Skeletal muscle satellite cell (primary cell): ENCODE measurements around the gene SVIL.

GRCh38 chr10:28333979-28334696, 31.3 kb upstream of the MPP7 start:
- CAGE, long polyA plus RNA = no peak

DNA sequence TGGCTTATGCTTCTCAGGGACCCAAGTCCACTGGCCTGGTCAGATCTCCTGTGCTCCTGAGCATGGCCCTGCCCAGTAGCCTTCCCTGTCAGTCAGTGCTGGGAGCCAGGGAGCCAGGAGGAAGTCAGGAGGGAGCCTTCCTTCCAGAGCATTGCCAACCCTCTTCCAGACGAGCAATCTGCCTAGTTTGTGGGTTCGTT, 76.0 kb upstream of the MPP7 start:
- CAGE, long polyA plus RNA = no peak

DNA sequence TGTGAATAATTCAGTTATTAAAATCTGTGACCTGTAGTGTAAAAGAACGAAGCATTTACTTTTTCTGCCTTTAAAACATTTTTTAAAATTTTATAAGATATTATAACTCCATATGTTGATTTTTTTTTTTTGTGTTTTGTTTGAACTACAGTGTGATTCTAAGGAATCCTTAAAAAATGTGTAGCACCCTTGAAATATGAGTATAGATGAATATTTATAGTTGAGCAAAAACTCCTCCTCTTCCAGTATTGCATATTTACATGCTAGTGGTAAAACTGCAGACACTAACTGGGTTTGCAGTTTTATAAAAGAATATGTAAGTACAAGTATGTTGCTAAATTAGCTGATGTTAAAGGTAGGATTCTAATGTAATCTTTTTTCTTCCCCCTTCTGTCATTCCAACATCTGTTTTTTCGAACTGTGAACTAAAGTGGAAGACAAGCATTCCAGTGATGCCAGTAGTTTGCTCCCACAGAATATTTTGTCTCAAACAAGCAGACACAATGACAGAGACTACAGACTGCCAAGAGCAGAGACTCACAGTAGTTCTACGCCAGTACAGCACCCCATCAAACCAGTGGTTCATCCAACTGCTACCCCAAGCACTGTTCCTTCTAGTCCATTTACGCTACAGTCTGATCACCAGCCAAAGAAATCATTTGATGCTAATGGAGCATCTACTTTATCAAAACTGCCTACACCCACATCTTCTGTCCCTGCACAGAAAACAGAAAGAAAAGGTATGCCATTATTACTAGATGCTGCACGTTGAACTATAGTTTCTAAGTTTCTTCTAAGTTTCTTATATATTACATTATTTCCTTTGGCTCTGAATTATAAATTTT, 62.6 kb downstream of the WAC start:
- CAGE, long polyA plus RNA = no peak

GRCh38 chr10:28678791-28679731, 1.7 kb downstream of the BAMBI start:
- CAGE, long polyA plus RNA = no peak

- CAGE, long polyA plus RNA = no peak
Measured at GRCh38 chr10:28685072-28685512, 7.8 kb downstream of the BAMBI start.

GRCh38 chr10:28810277-28810910, 133.1 kb downstream of the BAMBI start:
- CAGE, long polyA plus RNA = no peak

DNA sequence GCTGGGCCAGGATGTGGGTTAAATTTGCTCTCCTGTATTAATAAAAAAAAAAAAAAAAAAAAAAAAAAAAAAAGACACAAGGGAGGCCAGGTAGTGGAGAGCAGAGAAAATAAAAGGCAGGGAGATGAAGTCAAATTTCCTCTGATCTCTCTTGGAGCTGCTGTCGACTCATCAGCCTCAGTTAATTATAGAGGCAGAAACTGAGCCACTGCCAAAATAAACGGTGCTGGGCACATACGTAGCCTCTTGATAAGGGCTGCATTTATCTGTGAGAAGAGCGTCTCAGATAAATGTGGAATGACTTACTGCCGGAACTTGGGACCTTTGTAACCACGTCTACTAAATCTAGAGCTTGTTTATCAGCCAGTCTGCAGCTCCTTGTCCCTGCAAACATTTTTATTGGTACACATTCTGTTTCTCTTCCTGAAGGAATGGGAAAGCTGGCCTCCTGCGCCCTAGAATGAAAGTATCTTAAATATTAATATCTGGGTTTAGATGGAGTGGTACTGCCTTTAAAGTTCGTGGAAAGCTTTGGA, 162.3 kb downstream of the BAMBI start:
- CAGE, long polyA plus RNA = no peak

DNA sequence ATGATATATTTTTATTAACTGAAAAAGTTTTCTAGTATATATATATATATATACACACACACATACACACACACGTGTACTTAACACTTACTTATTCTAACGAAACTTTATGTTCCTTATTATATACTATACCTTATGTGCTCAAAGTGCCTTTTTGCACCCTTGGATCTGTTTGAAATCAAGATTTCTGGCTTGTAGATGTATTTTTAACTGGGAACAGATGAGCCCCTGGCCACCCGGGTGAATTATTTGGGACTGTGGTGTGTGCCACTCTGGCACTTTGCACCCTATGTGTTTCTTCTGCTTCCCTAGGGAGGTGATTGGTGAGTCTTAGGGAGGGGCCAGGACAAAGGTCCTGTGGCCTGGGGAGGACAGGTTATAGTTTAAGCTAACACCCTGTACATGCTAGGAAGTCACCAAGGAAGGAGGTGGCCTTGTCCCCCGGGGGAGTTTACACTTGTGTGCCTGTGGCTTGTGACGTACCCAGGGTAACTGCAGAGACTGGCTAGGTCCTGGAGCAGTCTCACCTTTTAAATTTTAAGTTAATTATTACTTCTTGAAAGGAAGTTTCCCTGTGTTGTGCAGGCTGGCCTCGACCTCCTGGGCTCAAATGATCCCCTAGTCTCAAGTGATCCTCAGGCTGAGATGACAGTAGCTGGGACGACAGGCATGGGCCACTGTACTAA, 196.2 kb downstream of the BAMBI start:
- CAGE, long polyA plus RNA = no peak

DNA sequence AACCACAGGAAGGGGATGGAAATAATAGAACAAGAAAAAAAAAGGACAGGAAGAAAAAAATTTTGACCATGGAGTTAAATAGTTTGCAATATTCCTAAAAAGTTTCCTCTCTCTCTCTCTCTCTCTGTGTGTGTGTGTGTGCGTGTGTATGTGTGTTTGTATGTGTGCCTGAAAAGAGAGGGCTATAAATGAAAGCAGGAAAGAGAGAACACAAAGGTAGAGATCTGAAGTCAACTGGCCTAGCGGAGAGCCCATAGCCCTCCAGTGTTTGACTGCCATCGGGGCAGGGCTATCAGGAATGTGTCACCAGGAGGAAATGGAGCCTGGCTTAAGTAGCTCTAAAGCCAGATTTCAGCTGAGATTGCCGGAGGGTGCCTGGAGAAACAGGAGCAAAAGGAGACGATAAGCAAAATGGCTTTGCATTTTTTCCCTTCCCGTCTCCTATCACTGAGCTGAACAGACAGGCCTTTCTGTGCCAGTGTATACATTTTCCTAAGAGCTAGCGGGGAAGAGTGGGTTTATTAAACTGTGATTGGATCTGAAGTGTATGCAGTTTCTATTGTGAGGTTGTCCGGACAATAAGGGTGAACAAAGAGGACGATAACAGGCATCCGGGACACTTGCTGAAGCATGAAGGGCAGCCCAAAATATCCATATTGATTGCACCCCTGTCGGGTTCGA, 175.7 kb upstream of the LYZL1 start:
- CAGE, long polyA plus RNA = no peak

DNA sequence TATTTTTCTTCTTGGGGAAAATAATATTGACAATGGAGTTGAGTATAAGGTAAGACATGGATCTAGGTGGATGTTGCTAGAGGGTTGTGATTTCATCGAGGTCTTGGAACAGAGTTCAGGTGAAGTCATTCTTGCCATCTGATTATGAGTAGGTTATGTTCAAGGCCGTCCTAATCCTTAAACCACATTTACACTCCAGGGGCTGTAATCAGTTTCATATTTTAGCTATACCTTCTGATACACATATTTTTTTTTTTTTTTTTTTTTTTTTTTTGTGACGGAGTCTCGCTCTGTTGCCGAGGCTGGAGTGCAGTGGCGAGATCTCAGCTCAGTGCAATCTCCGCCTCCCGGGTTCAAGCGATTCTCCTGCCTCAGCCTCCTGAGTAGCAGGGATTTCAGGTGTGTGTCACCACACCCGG, 121.6 kb downstream of the LYZL1 start:
- CAGE, long polyA plus RNA = no peak

- CAGE, long polyA plus RNA = no peak
Measured at GRCh38 chr10:29443932-29444561, 155.2 kb downstream of the LYZL1 start.

- CAGE, long polyA plus RNA = no peak
Measured at GRCh38 chr10:29470116-29470700, 164.6 kb downstream of the SVIL start.

DNA sequence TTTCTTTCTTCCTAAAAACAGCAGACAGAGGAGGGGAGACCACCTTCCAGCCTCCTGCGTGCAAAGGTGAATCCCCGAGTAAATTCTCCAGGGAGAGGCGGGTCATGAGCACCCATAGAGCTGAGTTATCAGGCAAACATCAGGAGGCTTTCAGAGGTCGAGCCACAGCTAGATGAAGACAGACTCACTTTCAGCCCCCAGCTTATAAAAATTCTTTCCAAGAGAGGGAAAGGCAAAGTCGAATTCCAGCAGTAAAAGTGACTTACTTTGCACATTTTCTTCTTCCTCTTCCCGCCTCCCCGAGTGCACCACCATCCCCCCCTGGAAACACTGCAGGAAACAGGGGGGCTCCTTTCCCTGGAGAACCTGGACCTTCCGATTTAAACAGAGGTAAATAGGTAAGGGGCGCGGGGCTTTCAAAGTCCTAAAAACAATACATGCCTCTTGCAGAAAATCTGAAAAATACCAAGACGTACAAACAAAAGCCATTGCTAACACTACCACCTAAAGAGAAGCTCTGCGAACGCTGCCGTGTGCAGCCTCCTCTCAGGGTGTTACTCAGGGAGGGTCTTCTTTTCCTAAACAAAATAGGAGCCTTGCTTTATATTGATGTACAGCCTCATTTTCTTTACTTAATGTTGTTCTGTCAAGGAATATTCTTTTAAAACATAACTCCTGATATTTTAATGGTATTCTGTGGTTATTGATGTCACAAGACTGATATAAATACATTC, 163.7 kb downstream of the SVIL start:
- CAGE, long polyA plus RNA = no peak

- CAGE, long polyA plus RNA = no peak
Measured at GRCh38 chr10:29523269-29524138, 111.3 kb downstream of the SVIL start.

GRCh38 chr10:29598611-29599801, 35.8 kb downstream of the SVIL start:
- CAGE, long polyA plus RNA = no peak

GRCh38 chr10:29610592-29611247, 24.1 kb downstream of the SVIL start:
- CAGE, long polyA plus RNA = no peak

DNA sequence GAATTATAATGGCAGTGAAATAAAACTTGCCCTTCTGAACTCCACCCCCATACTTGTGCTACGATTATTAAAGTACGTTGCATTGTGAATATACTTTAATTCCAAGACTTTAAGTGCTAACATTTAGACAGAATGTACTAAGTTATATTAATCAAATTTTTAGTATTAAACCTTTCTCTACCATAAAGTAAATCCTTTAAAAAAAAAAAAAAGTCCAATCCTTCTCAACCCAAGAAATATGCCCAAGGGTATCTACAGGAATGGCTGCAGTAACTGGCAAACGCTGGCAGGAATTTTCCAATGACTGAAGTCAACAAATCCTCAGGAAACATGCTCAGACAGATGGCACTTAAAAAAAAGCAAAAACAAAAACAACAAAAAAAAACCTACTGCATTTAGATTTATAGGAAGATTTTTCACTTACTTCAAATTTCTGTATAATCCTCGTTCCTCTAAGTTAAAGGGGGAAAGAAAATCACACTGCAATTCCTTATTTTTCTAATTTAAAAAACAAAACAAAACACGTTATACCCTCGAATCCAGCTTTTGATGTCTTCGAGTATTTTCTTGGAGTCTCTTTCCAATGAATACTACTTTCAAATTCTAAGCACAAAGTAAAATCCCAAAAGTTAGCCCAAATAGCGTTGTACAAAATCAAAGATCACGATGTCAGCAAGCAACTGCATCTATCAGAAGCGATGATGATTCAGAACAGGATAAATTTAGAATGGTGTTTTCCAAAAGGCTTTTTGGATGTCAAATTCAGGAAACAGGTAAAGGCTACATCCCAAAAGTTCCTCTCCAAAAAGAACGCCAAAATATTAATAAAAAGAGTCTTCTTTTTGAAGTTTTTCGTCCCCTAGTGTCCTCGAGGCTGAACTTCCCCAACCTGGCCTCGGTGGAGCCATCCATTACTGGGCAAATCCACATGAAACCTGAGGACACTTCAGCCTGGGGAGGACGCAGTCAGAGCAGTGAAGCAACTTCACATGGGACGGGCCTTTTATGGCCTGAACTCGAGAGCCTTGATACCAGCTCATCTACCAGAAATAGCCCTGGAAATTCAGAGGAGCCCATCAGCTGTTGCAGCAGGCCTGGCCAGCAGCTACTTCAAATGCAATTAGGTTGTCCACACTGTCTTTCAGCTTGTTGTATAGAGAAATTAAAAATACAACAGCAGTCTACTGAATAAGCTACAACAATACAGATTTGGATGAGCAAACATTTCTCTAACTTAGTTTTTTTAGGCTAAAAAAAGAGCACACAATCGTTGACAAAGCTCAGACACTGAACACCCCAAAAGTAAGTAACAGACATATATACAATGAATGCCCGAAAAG, at the start of gene SVIL:
TSS of gene SVIL (minus strand) at position 976 of the 1,340 bp plus-strand sequence.
- CAGE, long polyA plus RNA = no peak

GRCh38 chr10:29728579-29729143, 93.9 kb upstream of the SVIL start:
- CAGE, long polyA plus RNA = no peak

DNA sequence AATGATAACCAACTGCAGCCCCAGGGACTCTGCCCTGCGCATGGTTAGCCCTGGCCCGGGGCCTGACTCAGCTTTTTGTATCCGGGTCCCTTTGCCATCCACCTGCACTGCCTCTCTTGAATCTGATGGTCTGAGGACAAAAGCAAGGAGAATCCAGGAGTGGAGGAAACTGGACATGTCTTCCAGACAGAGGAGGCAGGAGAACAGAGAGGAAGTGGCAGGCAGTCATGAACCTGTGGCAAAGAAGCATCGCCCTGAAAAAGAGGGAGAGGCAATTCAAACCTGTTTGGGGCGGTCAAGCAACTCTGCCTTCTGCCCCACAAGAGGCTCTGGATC, 147.6 kb upstream of the SVIL start:
- CAGE, long polyA plus RNA = no peak

DNA sequence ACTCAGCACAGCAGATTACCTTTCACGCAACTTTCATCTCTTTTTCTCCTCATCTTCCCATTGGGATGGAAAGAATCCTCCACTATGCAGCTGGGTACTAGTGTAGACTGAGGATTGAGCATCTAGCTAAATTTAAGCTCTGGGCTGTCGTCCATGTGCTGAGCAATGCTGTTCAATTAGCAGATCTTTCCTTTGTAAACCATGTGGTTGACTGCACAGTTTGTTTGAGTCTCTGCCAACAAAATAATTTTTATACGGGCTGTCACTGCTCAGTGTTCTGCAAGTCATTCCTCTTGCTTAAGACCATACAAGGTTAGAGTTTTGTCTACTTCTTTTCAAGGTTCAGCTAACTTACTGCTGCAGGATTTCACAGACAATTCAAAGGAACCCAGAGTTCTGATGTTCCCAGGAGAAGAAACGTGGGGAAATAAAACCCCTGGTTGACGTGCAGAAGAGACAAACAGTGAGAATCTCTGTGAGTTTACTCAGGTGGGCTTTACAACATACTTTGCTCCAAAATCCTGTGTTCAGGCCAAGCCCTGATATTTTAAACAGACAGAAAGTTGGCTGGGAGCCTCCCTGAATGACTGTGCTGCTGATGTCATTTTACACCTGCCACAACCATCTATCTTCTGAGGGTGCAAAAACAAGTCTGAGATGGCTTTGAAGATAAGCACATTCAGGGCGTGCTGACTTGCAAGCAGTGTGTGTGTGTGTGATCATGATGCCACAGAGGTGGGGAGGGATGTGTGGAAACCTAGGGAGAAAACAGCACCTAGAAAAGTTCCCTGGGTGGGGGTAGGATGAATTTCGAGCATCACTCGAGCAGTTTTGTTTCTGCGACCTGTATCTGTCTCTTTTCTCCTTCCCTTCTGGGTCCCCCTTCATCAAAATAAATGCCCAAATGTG, 177.2 kb upstream of the SVIL start:
- CAGE, long polyA plus RNA = no peak